BE2C (cell line): ENCODE results near the gene CFHR4.

DNA sequence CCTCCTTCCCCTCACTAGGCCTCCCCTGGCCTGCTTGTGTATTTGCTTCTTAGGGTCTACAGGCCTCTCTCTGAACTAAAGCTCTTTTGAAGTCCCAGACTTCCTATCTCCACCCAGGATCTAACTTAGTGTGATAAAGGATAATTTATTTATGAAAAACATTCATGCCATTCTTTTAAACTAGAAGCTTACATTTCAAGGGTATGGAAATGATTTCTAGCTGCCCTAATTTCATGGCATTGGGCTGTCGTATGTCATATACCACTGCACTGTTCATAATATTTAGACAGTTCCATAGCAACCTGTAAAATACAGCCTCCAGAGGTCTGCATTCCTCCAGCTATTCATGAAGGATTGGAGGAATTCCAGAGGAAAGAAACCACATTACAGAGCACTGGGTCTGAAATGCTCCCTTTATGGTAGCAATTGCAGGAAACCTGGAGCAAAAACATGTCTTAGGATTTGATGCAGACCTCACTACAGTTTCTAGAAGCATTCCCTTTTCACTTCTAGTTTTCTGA lies 35.9 kb upstream of the RGS1 start:
- RRBS = no CpG with 5 or more reads among the region's 1 CpG

- RRBS = no CpG with 5 or more reads among the region's 8 CpGs
Measured at GRCh38 chr1:192559300-192560216, 16.0 kb upstream of the RGS1 start.

DNA sequence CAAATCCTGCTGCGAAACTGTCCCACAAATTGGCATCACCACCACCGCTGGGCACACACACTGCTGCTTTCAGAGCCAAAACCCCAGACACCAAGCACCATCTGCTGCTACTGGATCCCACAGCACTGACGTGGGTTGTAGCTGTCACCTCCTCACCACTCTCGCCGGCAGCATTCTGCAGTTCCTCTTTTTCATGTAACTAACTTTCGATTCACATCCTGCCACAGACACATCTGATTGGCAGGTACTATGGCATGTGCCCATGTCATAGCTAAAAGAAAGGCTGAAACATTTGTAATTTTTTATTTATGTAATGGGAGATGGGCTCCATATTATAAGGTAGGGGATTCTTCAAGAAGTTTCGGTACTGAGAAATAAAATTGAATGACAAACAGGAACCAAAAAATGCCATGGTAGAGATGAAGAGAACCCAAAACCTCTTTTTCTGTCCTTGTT lies 26.8 kb upstream of the RGS13 start:
- RRBS = no CpG with 5 or more reads among the region's 7 CpGs

DNA sequence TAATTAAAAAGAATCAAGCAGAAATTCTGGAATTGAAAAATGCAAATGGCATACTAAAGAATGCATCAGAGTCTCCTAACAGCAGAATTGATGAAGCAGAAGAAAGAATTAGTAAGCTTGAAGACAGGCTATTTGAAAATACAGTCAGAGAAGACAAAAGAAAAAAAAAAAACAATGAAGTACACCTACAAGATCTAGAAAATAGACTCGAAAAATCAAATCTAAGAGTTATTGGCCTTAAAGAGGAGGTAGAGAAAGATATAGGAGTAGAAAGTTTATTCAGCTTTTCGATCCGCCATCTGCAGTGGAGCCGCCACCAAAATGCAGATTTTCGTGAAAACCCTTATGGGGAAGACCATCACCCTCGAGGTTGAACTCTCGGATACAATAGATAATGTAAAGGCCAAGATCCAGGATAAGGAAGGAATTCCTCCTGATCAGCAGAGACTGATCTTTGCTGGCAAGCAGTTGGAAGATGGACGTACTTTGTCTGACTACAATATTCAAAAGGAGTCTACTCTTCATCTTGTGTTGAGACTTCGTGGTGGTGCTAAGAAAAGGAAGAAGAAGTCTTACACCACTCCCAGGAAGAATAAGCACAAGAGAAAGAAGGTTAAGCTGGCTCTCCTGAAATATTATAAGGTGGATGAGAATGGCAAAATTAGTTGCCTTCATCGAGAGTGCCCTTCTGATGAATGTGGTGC lies 80.1 kb downstream of the RGS13 start:
- RRBS = no CpG with 5 or more reads among the region's 10 CpGs

DNA sequence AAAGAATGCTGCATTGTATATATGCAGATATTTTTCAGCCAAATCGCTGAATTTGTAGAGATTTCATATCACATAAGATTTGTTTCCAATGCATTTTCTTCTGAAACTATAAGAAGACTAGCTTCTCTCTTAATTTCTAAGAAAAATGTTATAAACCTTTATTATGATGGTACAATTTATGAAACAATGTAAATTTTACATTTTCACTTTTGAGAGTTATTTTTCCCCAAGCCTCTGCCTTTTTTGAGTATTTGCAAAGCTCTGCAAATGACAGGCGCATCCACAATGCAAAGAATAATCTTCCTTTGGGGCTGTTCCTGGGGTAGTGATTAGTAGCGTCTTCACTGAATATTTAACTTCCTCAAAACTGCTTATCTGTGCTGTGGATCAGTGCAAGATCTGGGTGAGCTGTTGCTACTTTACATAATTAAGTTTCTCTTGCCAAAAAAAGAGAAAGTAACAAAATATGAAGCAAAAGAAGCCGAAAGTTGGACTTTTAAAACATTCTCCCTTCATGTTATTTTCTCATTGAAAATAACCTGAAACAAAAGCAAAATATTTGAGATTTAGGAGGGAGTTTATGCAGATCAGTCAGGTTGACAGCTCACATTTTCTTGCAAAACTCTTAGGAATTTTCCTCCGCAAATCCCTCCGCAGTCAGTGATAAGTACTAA lies 276.2 kb upstream of the B3GALT2 start:
- RRBS = no CpG with 5 or more reads among the region's 6 CpGs

- RRBS = 94% methylated on average over 4 of the region's 31 CpGs
Measured at GRCh38 chr1:194858495-194859241, 1672.3 kb upstream of the B3GALT2 start.

DNA sequence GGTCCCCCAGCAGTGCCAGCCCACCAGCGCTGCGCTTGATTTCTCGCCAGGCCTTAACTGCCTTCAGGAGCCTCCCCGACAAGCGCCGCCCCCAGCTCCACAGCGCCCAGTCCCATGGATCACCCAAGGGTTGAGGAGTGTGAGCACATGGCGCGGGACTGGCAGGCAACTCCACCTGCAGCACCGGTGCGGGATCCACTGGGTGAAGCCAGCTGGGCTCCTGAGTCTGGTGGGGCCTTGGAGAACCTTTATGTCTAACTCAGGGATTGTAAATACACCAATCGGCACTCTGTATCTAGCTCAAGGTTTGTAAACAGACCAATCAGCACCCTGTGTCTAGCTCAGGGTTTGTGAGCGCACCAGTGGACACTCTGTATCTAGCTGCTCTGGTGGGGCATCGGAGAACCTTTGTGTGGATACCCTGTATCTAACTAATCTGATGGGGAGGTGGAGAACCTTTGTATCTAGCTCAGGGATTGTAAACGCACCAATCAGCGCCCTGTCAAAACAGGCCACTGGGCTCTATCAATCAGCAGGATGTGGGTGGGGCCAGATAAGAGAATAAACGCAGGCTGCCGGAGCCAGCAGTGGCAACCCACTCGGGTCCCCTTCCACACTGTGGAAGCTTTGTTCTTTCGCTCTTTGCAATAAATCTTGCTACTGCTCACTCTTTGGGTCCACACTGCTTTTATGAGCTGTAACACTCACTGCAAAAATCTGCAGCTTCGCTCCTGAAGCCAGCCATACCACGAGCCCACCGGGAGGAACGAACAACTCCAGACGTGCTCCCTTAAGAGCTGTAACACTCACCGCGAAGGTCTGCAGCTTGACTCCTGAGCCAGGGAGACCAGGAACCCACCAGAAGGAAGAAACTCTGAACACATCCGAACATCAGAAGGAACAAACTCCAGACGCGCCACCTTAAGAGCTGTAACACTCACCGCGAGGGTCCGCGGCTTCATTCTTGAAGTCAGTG lies 1673.1 kb upstream of the B3GALT2 start:
- RRBS = no CpG with 5 or more reads among the region's 34 CpGs

- RRBS = no CpG with 5 or more reads among the region's 5 CpGs
Measured at GRCh38 chr1:196360939-196361936, 247.0 kb downstream of the KCNT2 start.

DNA sequence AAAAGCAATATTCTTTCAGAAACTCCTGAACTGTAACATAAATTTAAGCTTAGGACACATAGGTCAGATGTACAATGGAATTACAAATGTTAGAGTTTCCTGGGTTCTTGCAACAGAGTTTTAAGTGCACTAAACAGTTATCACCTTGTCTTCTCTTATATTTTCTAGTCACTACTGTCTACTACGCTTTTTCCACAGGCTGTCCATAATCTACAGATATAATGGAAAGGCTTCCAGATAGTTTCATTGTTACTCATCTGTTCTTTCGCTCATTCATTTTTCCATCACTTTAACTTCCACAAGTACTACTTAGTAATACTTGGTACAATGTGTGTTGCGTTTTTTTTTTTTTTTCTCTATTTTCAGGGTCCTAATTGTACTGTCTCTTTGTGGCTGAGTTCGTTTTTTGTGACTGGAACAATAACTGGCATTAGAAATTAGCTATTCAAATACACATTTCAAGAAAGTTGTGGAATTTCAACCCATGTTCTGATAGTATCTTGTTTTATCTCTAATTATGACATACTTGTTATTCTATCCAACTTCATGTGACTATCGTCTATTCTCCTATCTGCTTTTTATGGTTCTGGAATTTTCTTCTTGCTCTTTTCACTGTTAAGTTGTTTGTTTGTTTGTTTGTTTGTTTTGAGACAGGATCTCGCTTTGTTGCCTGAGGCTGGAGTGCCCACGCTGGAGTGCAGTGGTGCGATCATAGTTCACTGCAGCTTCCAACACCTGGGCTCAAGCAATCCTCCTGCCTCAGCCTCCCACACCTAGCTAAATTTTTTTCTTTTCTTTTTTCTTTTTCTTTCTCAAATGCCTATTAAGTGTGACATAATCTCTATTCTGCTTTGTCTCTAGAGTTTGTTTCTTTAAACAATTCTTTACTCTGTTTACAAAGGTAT lies 4.8 kb downstream of the CFH start:
- RRBS = no CpG with 5 or more reads among the region's 8 CpGs

DNA sequence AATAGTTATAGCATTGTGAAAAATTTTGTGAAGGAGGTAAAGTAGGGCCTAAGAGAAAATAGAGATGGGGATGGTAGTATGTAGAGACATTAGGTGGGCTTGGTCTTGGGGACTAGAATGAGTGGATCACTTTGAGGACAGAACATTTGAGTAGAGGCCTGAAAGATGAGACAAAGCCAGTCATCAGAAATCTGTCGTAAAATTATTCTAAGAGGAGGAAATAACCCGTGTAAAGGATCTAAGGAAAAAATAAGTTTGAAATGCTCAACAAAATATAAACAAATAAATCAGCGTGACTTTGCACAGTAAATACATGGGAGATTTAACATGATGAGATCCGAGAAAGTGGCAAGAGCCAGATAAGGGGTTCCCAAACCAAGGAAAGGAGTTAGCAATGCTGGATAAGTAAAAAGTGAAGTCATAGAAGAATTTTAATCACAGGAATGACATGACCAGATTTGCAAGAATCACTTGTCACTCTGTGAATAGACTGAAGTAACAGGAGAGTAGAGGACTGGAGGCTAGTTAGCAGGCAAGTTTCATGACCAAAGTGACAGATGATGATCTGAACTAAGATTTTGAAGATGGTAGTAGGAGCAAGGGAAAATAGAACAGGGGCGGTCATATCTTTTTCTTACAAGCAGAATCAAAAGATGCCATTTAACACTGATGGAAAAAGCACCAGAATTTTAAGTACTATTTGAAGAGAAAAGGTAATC lies 8.3 kb downstream of the CFH start:
- RRBS = no CpG with 5 or more reads among the region's 5 CpGs

DNA sequence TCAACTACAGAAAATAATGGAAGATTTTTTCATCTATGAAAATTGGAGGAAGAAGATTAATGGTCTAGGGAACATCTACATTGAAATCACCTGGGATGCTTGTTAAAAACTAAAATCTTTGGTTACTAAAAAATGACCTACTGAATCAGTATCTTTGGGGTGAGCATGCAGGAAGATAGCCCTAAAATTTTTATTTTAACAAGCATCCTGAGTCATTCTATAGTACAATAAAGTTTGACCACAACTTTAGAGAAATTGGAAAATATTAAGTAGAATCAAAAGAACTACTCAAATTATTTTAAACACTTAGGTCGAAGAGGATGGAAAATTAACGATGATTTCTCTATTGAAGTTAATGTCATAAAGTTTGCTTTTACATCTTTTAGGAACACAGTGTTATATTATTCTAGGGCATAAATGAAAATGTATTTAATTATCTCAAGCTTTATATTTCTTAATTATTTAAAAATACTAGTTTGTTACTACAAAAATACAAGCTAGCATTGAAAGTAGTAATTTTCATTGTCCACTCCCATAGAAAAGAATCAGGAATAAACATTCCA lies 25.0 kb downstream of the CFH start:
- RRBS = no CpG with 5 or more reads among the region's 2 CpGs

GRCh38 chr1:196743265-196743786 lies 31.3 kb upstream of the CFHR3 start:
- RRBS = no CpG with 5 or more reads among the region's 5 CpGs

DNA sequence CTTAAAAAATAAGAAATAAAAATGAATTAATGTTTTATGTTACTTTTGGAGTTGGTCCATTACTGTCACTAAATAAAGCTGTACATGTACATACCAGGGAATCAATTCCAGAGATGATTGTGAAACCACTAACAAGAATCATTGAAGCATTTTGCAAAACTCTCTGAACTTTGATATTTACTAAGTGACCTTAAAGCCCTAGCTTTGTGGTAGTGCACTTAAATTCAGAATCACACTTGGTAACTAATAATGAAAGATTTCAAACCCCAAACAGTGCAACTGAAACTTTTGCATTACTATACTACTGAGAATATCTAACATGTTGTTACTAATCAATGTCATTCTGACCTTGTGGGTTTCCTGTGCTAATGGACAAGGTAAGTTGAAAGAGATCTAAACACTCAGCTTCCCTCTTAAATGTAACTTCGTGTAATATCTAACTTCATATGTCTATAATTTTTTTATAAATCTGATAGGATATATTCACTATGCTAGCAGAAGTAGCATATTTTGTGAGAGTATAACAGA lies at the start of gene CFHR4:
Gene CFHR4 (plus strand): TSS at position 221 of the 528 bp plus-strand sequence.
- RRBS = no CpG with 5 or more reads among the region's 1 CpG

GRCh38 chr1:197146767-197147357 lies 393 bp upstream of the ASPM start:
- RRBS = under 1% methylated on average over 10 of the region's 18 CpGs

GRCh38 chr1:197733369-197734090 lies 41.8 kb downstream of the DENND1B start:
- RRBS = no CpG with 5 or more reads among the region's 7 CpGs

- RRBS = no CpG with 5 or more reads among the region's 2 CpGs
Measured at GRCh38 chr1:197737032-197737644, 38.1 kb downstream of the DENND1B start.

GRCh38 chr1:197783515-197784029 lies 8.3 kb upstream of the DENND1B start:
- RRBS = no CpG with 5 or more reads among the region's 2 CpGs

GRCh38 chr1:197884270-197884673 lies 18.2 kb upstream of the C1orf53 start:
- RRBS = no CpG with 5 or more reads among the region's 6 CpGs

GRCh38 chr1:198192409-198193236 lies 35.8 kb downstream of the NEK7 start:
- RRBS = no CpG with 5 or more reads among the region's 1 CpG

DNA sequence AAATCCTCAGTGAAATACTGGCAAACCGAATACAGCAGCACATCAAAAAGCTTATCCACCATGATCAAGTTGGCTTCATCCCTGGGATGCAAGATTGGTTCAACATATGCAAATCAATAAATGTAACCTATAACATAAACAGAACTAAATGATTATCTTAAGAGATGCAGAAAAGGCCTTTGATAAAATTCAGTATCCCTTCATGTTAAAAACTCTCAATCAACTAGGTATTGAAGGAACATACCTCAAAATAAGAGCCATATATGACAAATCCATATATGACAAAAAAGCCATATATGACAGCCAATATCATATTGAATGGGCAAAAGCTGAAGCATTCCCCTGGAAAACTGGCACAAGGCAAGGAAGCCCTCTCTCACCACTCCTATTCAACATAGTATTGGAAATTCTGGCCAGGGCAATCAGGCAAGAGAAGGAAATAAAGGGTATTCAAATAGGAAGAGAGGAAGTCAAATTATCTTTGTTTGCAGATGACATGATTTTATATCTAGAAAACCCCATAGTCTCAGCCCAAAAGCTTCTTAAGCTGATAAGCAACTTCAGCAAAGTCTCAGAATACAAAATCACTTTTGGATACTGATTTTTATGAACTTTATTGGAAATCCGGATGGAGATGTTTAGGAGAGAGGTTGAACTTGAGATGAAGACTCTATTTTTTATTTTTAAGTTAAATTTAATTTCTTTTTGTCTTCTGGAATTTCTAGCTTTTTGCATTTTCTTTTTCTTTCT lies 36.9 kb downstream of the NEK7 start:
- RRBS = no CpG with 5 or more reads among the region's 2 CpGs